ENCODE results near the gene RPUSD4.

DNA sequence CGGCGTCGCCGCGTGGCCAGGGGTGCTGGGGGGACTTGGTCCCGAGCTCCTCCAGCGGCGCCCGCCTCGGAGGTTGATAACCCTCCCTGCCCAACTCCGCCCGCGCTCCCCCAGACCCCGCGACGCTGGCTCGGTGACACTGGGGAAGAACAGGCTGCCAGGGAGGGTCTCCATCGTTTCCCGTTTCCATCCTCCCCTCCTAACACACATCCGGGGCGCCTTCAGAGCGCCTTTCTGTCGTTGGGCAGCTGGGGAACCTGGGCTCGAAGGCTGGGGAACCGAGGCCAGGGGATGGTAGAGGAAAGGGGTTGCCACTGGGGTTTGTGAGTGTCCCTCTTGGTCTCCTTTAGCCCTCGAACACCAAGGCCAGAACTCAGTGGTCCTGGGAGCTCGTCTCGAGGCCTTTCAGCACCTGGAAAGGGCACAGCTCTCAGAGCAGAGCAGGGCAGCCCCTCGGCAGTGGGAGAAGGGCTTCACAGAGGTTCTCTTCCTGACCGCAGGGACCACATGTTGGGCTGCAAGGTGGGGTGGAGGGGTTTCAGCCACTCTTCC is 493 bp downstream of the SLC37A2 start:
- PRO-cap = no peak

DNA sequence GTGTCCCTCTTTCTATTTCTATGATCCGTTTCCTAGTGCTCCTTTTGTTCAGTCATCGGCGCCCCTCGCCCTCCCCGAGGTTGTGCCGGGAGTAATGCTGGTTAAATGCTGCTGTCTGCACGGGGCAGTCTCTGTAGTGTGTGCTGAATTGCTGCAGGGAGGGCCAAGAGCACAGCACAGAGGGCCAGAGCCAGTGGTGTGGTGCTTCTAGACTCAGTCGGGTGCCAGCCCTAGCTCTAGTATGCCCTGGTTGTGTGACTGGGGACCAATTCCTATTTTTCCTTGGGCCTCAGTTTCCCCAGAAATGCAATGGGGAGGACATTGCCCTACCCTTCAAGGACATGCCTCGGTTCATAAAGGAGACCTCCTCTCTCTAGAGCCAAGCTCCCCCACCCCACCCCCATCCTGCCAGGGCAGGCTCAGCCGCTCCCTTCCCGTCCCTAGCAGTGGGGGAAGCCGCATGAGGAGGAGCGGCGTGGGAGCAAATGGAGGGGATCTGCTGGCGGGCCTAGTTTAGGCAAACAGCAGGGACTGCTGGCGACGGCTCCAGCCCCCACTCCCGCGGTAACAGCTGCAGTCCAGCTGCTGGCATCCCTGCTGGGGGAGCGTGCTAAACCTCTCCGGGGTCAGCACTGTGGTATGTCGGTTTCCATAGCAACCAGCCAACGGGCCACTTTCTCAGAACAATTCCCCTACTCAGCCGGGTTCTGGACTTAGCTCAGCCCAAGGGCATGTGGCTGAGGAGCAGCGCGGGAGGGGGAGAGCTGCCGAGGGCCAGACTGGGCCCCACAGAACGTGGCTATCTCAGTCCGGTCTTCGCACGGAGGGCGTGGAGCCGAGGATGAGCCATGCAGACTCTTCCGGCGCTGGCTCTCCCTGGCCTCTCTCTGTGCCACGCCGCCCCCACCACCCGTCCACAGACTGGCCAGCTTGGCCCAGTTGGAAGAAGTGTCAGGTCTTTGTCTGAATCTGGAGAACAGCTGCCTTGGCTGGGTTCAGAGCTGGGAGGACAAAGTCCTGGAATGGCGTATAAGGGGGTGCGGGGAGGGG is 98.7 kb downstream of the PKNOX2 start:
- PRO-cap = no peak

- PRO-cap = no peak
These were observed 119.9 kb downstream of the FEZ1 start for GRCh38 chr11:125375860-125376810.

DNA sequence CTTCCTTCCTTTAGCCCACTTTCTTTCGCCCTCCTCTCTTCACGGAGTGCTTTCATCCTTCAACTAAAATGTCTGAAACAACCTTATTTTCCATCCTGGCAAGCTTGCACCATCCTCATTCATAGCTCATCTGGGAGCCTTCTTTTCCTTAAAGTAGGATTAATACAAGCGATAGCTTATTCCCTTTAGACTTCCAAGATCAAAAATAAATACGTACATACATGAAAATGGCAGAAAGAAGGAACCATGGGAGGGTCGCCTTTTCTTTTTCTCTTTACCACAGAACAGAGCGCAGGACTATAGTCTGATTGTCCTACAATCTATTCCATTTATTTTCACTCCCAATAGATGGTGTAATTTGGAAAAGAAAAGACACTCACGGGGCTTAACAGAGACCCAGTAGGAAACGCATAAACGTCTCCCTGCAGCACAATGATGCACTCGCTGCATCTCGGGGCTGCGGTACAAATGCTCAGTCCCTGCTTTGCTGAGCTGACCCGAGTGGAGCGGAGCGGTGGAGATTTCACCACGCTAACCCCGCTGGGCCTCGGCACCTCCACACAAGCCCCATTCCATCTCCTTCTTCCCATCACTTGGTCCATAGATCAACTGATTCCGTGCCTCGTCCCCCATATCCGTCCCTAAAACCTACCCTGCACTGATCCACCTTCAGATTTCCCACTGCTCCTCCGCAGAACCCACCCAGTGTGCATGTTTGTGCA is 1.6 kb downstream of the FEZ1 start:
- PRO-cap = no peak

GRCh38 chr11:125570066-125570698 is 905 bp downstream of the EI24 start:
- PRO-cap = no peak

DNA sequence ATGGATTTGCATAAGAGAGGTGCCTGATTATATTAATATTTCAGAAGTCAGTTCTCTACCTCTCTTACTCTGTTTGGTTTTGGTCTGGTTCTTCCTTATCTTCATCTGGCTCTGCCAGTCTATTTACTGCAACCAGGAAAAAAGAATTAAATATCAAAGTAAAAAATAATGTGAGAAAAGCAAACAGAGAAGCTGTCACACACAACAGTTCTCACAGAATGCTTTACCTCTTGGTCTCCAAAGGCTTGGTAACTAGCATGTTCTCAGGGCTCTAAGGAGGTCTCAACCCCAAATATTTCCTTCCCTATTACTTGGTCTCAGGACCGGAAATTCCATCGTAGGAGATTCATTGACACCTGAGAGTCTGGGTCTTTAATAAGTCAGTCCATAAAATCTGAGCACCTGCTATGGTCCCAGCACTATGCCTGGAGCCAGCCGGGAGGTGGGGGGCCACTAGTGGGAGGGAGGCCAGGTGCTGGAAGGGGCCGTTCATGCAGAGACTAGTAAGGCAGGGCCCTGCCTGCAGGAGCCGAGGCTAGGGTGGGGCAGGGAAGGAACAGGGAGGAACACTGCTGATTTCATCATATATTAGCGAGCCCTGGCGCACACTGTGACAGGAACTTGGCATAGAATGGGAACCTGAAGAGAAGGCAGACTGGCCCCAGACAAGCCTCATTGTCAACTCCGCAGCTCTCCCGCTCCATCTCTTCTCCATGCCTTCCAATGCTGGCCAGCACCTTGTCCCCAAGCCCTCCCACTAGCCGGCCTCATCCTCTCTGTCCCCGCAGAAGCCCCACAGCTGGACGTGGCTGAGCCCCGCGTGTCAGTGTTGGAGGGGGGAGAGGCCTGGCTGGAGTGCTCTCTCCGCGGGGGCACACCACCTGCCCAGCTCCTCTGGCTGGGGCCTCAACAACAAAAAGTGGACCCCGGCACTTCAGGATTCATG is 7.0 kb downstream of the VSIG10L2 start:
- PRO-cap = no peak

GRCh38 chr11:126123026-126123395 is 60.3 kb upstream of the CDON start:
- PRO-cap = no peak

GRCh38 chr11:126172479-126173258 is 38.8 kb downstream of the RPUSD4 start:
- PRO-cap = no peak

DNA sequence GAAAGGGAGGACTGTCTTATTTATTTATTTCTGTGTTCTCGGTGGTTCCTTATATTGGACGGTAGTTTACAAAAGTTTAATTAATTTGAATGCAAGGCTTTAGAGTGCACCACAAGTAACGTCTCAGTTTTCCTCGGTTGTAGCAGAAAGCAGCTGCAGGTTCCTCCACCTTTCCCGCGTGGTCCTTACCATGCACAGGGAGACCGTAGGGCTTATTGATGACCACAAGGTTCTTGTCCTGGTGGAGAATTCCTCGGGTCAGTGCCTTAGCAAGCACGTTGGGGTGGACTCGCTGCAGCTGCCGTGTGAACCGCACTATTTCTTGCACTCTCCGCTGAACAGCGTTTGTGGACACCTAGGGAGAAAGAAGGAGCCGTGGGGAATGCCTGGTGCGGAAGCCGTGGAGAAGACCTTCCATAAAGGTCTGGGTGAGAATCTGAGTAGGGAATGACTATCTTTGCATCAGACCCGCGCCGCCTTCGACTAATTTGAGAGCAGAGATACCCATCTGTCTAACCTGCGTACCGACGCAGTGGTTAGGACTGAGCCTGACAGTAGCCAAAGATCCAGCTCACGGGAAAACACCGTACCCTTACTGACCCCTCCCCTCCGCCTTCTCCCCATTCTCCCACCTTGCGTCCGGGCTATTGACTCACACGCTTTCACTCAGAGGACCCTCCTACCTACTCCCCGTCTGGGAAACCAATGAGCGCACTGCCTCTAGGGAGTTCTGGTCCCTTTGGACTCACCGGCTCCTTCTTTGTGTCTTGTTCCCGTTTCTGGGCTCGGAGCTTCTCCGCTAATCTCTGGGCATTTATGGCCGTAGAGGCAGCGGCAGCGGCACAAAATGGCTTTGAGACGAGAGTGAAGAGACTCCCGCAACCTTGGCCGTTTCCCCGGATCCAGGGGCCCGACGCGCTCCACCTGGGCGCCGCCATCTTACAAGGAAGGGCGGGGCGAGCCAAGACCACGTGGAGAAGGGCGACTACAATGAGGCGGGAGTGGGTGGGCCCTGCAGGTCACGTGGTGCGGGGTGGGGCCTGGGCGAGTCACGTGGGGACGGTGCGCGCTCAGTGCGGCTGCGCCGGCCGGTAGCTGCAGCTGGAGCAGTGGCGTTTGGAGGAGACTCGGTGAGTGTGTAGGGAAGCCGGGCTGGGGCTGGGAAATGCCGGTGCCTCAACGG is at the start of gene RPUSD4:
TSS of gene RPUSD4 (minus strand) at position 950 of the 1,183 bp plus-strand sequence.
- PRO-cap = bidirectional peak, plus-strand start at position 1,073 of the sequence, minus-strand start at position 943 of the sequence

- PRO-cap = no peak
These were observed 22.2 kb downstream of the DCPS start for GRCh38 chr11:126326140-126326378.

- PRO-cap = no peak
These were observed 15.6 kb upstream of the ST3GAL4 start for GRCh38 chr11:126339751-126340417.

DNA sequence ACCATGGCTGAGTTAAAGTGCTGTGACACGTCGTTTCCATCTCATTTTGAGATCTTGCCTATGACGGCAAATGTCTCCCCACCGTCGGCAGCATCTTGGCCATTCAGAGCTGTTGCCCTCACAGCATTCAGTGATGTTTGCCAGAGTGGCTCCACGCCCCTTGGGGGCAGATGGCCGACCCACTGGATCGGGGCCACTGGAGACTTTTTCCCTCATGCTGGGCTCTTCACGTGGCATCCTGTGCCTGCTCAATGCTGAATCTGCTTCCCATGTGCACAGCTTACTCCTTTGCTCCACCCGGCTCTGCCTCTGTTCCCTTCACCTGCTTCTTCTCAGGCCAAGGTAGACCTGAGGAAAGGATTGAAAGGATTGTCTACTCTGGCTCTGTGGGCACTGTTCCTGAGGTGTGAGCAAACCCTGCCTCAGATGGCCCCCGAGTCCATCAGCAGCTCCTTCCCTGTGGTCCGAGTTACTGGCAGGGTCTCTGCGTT is 314.9 kb downstream of the KIRREL3 start:
- PRO-cap = no peak

DNA sequence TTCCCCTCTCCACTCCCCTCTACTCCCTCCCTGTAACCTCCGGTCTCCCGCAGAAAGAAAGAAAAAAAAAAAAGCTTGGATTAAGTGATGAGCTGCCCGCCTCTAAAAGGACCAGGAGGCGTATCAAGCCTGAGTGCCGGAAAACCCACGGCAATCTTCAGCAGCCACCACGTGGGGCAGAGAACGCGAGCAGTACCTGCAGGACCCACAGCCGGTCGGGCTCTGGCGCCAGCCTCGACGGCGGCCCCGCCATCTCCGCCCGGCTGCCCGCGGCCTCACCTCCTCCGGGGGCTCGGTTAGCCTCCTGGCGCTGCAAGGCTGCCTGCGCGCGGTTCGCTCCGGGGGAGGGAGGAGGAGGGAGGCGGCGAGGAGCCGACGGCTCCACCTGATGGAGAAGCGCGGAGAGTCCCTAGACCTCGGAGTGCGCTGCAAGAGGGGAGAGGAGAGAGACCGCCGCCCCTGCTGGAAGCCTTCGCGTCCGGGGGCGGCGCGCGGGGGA is 2.5 kb upstream of the KIRREL3 start:
- PRO-cap = no peak

DNA sequence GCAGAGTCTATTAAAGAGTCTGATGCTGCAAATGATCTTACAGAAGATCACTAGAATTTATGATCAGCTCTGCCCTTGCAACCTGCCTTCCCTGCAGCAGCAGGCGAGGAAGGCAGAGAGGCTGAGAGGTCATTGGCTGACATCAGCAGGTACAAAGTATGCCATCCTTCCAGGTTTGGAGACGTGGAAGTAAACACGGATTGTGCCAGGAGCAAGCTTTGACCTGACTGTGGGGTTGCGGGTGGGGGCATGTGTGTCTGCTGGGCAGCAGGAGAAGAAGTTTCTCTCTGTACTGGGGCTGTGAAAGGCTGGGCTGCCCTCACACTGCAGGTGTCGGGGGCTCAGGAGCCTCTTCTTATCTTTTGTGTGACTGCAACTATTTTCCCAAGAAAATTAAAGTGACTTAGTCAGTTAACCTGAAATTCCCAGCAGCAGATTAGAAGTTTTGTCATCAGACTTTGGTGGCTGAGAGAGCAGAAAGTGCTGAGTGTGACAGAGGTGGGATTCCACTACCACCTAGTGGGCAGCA is 566.0 kb downstream of the ETS1 start:
- PRO-cap = no peak

DNA sequence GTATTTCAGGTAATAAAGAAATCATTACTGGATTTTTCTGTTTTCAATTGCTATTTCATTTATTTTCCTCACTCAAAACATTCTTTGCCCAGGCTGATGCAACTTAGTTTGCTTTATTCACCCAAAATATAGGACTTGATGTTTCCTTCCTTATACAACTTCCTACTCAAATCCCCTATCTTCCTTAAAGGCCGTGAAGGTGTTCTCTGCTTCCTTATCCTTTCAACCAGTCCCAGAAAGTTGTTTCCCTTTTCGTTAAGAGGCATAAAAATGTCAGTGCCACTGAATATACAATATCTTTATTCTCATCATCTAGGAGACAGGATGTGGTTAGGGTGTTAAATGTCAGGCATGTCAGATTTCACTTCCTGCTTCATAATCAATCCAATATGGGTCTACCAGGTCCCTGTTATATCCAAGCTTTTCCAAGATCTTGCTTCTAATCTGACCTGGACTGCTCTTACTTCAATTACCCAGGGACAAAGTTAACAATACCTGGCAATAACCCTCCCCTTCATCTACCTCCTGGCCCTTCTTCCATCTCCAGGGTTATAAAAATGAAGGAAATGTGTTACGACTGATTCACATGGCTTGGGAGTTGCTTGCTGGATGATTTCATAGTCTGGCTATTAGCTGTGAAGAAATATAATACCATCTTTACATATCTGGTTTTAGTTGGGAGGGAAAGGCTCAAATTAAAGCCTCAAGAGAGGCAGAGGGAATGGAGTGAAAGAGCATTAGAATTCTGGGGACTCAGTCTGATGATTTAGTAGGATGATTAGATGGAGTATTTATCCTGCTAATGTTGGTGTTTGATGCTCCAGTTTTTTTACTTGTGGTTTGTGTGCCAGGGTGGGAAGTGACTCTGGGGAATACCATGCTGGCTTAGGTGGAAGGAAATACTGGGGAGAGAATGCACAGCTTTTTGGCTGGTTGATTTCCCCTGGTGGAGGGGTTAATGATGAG is 534.4 kb downstream of the ETS1 start:
- PRO-cap = no peak

- PRO-cap = no peak
These were observed 491.9 kb downstream of the ETS1 start for GRCh38 chr11:128095265-128096073.

DNA sequence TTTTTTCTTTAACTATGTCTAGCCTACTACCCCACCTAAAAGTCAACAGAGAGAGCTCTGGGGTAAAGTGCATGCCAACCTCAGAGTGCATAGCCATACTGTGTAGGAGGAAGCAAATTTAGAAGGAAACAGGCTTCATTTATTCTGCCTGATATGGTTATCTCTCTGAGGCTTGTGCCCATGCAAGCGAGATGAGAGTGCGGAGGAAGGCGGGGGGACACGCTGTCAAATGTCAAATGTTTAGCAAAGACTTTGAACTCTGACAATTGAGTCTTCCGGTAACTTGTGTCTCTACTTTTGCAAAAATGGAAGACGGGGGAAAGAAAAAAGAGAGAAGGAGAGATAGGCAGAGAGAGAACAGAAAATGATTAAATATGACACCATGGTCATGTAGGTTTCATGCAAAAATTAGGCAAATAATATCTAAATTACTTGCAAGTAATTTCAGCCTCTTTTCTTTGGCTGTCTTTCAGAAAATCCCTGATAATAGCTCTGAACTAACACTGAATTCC is 295.4 kb downstream of the ETS1 start:
- PRO-cap = no peak

- PRO-cap = no peak
These were observed 131.7 kb downstream of the ETS1 start for GRCh38 chr11:128455550-128456264.

DNA sequence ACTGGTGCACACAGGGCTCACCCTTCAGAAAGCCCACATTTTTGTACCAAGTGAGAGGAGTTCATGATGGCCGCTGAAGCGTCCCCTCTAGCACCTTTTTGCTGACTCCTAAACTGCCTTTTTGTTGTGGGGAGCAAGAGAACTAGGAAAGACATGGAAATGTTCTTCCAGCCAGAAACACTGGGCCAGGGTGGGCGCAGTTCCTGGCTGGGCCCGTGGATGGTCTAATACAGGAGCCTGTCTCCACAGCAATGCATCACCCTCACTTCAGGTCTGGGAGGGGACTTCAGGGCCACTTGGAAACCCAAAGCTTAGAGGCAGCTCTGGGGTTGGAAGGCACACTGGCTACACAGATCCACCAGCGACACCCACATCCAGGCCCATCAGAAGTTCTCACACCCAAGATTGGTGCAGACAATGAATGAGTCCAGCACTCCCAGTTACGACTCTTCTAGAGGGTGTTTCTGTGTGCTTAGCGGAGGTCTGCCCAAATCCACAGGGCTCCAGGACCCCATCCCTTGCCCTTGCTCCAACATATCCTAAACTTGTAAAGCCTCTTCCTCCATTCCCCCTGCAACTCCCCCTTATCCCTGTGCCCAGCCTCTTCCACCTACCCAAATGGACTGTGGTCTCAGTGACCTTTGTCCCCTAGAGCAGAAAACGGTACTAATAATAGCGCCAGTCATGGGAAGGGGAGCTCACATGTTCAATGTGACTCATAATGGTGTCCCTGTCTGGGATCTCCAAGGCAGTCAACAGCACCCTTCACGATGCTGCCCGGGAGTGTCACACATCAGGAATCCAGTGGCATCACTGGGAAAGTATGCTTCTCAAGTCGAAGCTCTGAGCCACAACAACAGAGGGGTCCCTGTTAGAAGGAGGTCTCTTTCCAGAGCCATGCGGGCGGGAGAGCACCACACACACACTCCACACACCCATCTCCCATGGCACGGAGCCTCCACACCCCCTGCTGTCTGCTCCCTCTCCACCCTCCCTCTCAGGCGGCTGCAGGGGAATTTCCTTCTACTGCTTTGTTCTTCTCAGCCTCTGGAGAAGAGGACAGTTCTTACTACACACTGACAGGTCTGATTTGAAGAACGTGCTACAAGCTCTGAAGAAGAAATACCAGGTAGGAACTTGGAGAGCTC is 120.0 kb downstream of the ETS1 start:
- PRO-cap = no peak

- PRO-cap = no peak
These were observed 119.1 kb downstream of the ETS1 start for GRCh38 chr11:128468189-128468817.

All from mesenteric fat pad (tissue), 1 donor.